Ascending aorta (tissue), 1 donor: Measurements from ENCODE around the genes SAPCD1, TNXB, ATF6B and EGFL8.

DNA sequence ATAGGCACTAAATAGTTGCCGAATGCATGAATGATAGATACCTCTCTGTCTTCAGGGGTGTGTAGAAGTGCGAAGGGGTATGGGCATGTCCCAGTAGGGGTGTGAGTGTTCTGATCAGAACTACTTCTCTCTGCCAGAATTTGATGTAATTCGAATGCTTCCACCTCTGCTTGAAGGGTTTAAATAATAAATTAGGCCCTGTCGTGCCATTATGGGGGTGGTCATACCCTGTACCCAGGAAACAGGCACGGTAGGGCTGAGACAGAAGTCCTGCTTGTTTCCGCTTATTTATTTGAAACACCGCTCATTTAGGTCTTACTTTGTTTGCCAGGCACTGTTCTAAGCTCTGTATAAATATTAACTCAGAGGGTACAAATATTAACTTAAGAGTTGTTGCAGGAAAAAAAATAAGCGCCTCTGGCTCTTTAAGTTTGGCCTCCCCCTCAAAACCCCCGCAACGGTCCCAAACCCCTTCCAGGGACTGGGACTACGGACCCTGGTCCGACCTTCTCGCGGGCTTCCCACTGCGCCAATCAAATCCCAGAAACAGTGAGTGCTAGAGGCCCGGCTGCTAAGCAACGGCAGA lies 489 bp upstream of the MSH5 start:
- PRO-cap: no peak

DNA sequence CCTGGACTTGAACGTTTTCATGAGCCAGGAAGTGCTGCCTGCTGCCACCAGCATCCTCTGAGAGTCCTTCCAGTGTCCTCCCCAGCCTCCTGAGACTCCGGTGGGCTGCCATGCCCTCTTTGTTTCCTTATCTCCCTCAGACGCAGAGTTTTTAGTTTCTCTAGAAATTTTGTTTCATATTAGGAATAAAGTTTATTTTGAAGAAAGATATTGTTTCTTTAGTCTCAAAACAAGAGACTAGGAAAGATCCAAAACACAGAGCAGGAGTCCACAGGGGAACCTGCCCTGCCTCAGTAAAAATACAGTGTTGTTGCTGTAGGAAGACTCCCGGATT lies at the start of gene SAPCD1:
Gene SAPCD1, plus strand, starts transcription at position 186 of the 334 bp plus-strand sequence.
- PRO-cap: no peak

DNA sequence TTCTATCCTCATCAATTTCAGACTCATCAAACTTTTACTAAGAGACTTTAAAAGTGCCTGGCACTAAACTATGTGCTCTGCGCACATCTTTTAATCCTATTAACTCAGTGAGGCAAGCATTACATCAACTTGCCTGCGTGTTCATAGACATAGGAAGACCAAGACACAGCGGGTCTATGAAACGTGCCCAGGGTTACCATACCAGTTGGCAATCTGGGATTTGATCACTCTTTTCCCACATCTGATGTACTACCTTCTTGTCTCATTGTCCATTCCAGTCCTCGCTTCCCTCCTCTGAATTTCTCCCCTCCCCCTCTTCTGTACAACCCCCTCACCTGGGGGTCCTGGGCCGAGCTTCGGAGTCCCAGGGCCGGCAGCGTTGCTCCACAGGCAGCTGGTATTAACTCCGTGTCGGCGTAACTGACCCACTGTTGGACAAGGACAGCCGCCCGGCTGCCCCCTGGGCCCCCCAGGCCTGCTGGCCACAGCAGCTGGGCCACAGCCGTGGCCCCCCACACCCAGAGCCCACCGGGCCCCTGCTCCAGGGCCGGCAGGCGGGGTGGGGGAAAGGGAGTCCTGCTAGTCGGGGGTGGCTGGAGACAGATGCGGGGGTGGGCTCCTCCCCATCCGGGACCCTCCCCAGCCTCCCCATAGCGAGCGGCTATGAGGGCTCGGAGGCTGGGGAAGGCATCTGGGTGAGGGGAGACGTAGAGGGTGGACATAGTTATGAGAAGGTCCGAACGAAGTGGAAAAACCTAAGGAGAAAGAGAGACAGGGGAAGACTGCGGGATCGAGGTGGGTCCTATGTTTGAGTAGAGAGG lies 846 bp downstream of the VARS1 start:
- PRO-cap: no peak

DNA sequence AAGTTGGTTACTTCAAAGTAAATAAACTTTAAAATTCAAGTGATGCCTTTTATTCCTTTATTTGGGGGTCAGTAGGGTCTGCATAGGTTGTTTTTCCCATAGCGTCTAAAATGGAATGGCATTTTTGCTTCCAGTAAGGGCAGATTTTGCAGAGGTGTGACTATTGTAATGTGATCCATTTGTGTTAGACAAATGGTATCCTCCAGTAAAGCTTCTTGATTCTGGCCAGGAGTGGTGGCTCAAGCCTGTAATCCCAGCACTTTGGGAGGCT lies 2.5 kb downstream of the HSPA1A start:
- PRO-cap: no peak

- PRO-cap: no peak
These were observed 15.0 kb downstream of the NEU1 start for GRCh38 chr6:31847303-31848296.

DNA sequence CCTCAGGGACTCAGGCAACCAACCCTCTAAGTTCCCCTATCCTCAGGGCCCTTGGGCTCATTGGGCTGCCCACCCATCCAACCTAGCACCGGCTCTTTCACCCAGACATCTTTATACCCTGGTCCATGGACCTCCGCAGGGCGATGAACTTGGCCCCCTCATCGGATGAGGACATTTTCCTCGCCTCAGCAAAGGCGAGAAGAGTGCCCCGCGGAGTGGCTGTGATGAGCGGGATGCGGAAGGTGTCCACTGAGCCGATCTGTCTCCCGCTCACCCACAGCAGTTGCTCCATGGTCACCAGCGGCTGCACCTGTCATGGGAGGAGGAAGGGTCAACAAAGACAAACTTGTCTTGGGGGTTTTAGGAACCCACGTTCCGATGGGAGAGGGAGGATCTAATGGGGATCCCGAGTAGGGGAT lies 730 bp downstream of the NEU1 start:
- PRO-cap: no peak

- PRO-cap: no peak
These were observed 3.7 kb downstream of the SLC44A4 start for GRCh38 chr6:31875099-31875575.

DNA sequence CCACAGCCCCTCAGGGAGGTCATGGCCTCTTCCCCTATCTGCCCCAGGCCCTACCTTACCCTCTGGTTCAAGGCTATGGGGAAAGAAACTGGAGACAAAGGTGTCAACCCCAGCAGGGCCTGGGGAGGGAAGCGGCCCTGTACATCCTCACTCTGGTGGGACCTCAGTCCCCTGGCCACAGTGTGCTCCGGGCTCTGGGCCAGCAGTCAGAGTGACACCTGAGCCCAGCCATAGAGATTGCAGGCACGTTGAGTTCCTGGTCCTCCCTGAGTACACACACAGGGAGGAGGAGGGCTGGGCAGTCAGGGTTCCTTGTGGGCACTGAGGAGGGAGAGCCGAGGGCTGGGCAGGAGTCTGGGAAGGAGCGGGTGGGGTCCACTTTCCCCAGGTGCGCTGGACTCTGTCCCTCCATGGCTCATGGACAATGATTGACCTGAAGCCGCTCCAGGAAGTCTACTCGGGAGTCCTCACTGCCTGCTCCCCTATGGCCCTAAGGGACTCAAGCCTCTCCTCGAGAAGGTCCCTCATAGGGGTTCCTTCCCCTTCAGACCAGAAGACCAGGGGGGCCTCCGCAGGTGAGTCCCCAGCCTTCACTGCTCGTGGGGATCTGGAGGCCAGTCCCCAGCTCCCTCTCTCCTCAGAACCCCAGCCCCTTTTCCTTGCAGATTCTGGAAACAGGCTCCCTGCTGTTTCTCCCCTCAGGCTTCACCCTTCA lies 1.1 kb downstream of the SLC44A4 start:
- PRO-cap: no peak

- PRO-cap: no peak
These were observed 4.9 kb downstream of the EHMT2 start for GRCh38 chr6:31892289-31893335.

GRCh38 chr6:31951663-31952306 lies 5.9 kb downstream of the CFB start:
- PRO-cap: no peak

DNA sequence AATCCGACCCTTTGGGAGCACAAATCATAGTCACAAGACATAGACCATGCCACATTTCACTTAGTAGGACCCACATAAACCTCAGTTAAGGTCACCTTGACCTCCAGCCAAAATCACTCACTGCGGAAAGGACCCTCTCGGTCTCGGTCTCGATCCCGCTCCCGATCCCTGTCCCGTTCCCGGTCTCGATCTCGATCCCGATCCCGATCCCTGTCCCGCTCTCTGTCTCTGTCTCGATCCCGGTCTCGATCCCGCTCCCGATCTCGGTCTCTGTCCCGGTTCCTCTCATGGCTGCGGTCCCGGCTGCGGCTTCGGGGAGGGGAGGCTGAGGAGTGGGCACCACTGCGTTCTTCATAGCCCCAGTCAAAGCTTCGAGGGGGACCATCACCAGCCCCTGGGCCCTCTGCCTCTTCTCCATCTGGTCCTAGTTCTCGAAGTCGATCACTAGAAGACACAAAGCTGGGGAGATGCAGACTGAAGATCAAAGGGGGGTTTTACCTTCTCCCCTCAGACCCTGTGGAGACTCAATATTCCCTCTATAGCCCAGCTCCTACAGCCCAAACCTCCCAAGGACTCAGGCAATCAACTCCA lies 4.2 kb downstream of the NELFE start:
- PRO-cap: no peak

DNA sequence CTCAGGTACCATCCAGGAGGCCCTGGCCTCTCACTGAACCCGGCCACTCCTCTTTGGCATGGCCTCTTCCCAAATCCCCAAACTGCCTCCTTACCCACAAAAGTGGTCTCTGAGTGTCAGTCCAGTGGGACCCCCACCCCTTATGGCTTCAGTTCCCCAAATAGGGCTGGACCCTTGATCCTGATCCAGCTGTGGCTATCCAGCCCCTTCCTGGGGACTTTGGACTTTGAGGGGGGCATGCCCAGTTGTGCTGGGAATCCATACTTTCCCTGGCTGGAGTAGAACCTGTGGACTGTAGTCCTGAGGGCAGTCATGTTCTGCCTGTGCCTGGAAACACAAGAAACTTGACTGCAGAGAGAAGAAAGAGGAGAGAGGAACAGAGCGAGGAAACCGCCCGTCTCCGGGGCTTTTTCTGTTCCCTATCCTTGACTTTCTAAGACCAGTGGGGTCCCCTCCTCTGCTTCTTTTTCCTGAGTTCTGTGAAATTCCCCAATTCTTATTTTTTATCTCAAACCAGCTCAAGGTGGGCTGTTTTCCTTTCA lies 1.0 kb upstream of the CYP21A2 start:
- PRO-cap: no peak

- PRO-cap: no peak
These were observed 23.3 kb downstream of the TNXB start for GRCh38 chr6:32085552-32086443.

GRCh38 chr6:32086444-32087033 lies 22.6 kb downstream of the TNXB start:
- PRO-cap: no peak

- PRO-cap: no peak
These were observed at the start of gene TNXB for GRCh38 chr6:32109153-32110220. TSS of gene TNXB (minus strand) at chr6:32109338.

- PRO-cap: no peak
These were observed 1.0 kb upstream of the TNXB start for GRCh38 chr6:32110267-32110498.

- PRO-cap: bidirectional peak, plus-strand start at chr6:32128460, minus-strand start at chr6:32128228
These were observed at the start of gene ATF6B for GRCh38 chr6:32128089-32128705. TSS of gene ATF6B (minus strand) at chr6:32128246.

DNA sequence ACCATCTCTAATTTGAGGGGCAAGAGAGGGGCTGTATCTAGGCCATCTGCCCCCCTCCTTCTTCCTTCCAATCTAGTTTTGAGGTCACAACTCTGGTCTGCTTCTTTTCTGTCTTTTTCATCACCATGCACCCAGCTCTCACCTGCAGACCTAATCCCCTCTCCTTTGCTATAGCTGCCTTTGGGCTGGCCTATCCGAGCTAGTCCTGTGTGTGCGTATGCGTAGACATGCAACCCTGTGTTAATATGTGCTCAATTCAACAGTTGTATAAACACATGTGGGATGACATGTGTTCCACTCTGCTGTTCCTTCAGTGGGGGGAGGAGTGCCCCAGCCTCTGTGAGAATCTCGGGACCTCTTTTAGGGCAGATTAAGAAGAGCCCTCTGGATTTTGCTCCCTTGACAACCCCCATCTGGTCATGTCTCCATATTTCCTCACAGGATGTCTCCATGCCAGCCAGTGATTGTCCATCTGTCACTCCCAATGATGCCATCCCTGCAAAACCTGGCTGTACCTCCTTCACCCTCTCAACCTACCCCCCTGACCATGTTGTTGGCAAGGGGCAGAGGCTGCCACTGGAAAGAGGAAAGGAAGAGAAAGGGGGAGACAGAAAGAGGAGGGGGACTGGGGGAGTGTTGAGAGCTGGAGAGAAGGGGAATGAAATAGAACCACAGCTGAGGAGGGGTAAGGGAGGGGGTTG lies 545 bp downstream of the PRRT1 start:
- PRO-cap: no peak

- PRO-cap: no peak
These were observed at the start of gene EGFL8 for GRCh38 chr6:32163966-32164946. TSS of gene EGFL8 (plus strand) at chr6:32164595.

GRCh38 chr6:32167297-32167639 lies 2.9 kb downstream of the EGFL8 start:
- PRO-cap: no peak